ENCODE data around the genes SMAGP, KRT7, KRT6B and KRT5.

- RRBS, result 1% methylated on average over 32 of the region's 78 CpGs
Observed at GRCh38 chr12:51270021-51270726, at the start of gene SMAGP. Gene SMAGP (minus strand): TSS chr12:51270415.

- RRBS, result no CpG with 5 or more reads among the region's 1 CpG
Observed at GRCh38 chr12:51953586-51953987, 2.1 kb downstream of the ACVR1B start.

- RRBS, result no CpG with 5 or more reads among the region's 12 CpGs
Observed at GRCh38 chr12:52018655-52019567, 12.2 kb downstream of the TAMALIN start.

- RRBS, result no CpG with 5 or more reads among the region's 7 CpGs
Observed at GRCh38 chr12:52022706-52022997, 15.9 kb downstream of the TAMALIN start.

DNA sequence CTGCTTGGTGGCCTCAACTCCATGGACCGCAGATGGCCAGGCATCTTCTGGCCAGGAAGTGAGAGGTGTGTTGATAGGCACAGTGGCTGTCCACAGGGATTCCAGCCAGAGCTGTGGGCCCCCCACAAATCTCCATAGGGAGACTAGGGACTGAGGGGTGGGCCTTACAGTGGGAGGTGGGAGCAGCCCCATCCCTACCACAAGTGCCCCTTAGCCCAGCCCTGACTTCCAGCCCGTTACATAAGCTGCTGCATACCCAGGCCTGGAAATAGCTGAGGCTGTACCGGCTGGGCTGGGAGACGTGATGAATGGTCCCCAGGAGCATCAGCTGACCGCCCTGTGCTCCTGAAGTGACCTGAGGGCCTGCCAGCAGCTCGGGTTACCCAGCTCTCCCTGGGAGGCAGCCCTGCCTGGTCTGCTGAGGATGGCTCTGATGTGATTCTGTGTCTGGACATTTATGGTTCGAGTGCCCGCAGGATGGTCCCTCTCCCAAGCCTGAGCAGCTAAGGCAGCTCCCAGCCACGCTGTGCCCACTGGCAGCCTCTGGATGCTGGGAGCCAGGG is 20.3 kb downstream of the TAMALIN start:
- RRBS, result no CpG with 5 or more reads among the region's 9 CpGs

DNA sequence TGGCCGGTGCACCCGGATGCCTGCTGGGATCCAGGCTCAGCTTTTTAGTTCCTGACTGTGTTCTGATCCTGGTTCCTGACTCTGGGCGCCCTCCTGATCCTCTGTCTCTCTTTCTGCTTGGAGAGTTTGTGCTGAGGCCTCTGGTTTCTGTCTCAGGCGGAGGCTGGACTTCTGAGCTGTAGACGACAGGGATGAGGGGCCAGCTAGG is 16.6 kb downstream of the KRT80 start:
- RRBS, result no CpG with 5 or more reads among the region's 5 CpGs

GRCh38 chr12:52207938-52208371 is 16.1 kb upstream of the KRT80 start:
- RRBS, result no CpG with 5 or more reads among the region's 9 CpGs

GRCh38 chr12:52210626-52210983 is 18.8 kb upstream of the KRT80 start:
- RRBS, result no CpG with 5 or more reads among the region's 5 CpGs

- RRBS, result no CpG with 5 or more reads among the region's 4 CpGs
Observed at GRCh38 chr12:52230810-52231387, 2.1 kb upstream of the KRT7 start.

DNA sequence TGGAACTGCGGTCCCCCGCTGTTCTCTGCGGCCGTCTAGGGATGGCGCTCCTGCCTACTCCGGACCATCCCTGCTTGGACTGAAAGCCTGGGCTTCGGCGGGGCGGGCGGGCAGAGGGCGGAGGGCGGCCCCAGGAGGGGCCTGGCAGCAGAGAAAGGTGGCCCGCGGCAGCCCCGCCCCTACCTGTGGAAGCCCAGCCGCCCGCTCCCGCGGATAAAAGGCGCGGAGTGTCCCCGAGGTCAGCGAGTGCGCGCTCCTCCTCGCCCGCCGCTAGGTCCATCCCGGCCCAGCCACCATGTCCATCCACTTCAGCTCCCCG is at the start of gene KRT7:
KRT7 (plus strand) TSS at position 242 of the 319 bp plus-strand sequence.
- RRBS, result 7% methylated on average over 5 of the region's 30 CpGs

- RRBS, result no CpG with 5 or more reads among the region's 11 CpGs
Observed at GRCh38 chr12:52242900-52243797, 10.1 kb downstream of the KRT7 start.

DNA sequence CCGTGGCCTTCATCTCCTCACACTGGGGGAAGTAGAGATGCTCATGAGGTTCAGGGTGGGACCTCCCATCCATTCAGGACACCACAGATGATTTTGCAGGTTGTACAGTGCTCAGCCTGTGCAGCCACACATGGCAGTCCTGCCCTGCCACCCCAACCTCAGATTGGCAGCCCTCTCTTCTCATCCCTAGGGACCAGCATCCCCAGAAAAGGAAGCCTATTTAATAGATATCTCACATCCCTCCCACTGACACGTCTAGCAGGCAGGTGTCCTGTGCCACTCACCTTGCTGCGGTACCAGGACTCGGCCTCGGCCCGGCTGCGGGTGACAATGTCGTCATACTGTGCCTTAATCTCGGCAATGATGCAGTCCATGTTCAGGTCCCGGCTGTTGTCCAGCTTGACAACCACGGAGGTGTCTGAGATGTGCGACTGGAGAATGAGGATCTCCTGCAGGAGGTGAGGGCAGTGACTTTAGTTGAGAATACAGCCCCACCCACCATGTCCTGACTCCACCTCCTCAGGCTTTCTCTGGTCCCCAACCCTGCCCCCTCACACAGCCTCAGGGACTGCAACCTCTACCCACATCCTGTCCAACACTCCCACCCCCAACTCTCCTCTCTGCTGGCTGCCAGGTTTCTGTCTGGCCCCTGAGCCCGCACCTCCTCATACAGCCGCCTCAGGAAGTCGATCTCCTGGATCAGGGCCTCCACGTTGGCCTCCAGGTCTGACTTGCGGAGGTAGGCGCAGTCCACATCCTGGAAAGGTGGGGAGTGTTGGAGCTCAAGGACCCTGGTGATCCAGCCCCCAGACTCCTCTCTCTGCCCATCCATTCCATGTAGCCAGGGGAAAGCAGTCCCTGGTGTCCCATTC is 3.4 kb downstream of the KRT81 start:
- RRBS, result 94% methylated on average over 3 of the region's 18 CpGs

- RRBS, result no CpG with 5 or more reads among the region's 8 CpGs
Observed at GRCh38 chr12:52452029-52452682, at the start of gene KRT6B. Gene KRT6B (minus strand): TSS chr12:52452146.

- RRBS, result no CpG with 5 or more reads among the region's 15 CpGs
Observed at GRCh38 chr12:52514344-52515291, 5.6 kb downstream of the KRT5 start.

GRCh38 chr12:52519600-52520931 is at the start of gene KRT5:
Gene KRT5 (minus strand): TSS chr12:52520394.
- RRBS, result 94% methylated on average over 11 of the region's 39 CpGs

DNA sequence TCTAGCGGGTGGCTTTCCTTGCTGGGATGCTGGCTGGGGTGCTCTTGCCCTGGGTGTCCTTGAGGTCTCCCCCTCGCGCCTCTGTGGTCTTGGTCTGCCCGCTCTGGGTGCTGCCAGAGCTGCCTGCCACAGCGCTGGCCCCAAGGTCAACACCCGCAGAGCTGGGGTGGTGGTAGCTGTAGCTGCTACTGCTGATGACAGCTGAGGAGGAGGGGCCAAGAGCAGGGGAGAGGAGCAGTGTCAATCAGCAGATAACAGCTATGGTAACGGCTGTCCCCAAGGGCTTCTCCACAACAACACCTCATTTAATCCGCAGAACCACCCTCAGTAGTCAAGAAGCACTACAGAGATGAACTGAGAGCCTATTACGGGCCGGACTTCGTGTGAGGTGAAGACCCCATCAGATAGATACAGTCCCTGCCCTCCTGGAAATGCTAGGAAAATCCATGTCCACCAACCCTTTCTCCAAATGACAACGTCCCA is 6.6 kb downstream of the KRT74 start:
- RRBS, result no CpG with 5 or more reads among the region's 12 CpGs

DNA sequence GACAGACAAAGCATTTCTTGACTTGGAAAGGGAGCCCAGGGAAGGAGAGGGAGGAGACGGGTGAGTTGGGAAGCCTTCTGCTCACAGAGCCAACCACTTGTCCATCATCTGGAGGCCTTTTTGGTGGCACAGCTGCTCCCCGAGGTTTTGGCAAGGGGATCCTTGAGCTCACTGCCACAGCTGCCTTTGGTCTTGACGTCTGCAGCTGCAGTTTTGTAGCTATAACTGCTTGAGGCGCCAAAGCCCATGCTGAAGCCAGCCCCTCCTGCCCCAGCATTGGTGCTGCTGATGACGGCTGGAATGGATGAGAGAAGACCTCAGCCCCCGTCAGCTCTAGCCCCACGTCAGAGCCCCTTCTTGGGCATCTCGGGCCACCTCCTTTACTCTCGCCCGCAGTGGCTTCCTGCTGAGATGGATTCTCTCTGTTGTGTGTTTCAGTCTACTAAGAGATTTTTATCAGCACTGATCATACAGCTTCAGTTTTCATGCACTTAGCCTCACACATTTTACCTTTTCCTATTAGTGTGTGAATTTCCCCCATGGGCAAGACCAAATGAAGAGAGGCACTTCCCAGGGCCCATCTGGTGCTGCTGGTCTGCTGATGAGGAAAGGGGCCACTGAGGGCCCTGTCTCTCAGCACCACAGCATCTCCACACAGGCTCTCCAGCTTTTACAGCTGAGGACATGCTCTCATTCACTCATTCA is 12.4 kb upstream of the KRT74 start:
- RRBS, result no CpG with 5 or more reads among the region's 10 CpGs

DNA sequence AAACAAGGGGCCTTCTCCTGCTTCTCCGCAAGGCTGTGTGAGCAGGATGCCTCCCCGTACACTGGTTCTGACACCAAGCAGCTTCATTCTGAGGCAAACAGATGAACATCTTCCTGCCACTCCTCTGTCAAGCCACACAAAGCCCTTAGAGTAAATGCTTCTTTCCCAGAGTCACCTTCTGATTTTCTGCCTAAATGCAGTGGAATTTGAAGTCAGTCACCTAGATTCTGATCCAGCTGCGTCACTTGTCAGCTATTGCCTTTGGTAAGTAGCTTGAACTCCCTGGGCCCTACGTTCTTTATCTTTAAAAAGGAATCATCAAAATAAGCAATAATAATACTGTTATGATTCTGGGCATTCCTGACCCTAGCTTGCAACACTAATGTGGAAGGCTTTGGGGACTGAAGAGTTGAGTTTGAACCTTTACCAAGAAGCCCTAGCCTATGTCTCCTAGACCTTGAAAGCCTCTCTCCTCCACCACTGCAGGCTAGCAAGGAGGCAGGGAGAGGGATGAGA is 5.7 kb downstream of the KRT73 start:
- RRBS, result no CpG with 5 or more reads among the region's 4 CpGs

DNA sequence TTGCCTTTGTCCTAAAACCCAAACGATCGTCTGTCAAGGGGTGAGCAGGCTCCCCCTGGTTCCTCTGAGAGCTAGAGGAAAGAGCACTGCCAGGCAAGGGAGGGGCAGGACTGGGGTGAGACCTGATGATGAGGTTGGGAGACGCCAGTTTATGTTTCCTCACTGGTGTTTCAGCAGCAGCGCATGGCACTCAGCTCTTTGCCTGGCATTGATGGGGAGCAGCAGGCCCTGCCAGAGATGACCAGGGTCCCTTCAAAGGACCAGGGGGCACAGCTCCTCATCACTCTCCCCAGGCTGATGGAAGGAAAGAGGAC is 8.0 kb upstream of the KRT2 start:
- RRBS, result no CpG with 5 or more reads among the region's 4 CpGs